Mesangial cell (primary cell): ENCODE measurements around the gene TPPP.

GRCh38 chr5:269303-270545 lies 1.7 kb upstream of the PDCD6 start:
- RAMPAGE, long total RNA, result no peak

GRCh38 chr5:372861-374324 lies 51.9 kb downstream of the AHRR start:
- RAMPAGE, long total RNA, result no peak

DNA sequence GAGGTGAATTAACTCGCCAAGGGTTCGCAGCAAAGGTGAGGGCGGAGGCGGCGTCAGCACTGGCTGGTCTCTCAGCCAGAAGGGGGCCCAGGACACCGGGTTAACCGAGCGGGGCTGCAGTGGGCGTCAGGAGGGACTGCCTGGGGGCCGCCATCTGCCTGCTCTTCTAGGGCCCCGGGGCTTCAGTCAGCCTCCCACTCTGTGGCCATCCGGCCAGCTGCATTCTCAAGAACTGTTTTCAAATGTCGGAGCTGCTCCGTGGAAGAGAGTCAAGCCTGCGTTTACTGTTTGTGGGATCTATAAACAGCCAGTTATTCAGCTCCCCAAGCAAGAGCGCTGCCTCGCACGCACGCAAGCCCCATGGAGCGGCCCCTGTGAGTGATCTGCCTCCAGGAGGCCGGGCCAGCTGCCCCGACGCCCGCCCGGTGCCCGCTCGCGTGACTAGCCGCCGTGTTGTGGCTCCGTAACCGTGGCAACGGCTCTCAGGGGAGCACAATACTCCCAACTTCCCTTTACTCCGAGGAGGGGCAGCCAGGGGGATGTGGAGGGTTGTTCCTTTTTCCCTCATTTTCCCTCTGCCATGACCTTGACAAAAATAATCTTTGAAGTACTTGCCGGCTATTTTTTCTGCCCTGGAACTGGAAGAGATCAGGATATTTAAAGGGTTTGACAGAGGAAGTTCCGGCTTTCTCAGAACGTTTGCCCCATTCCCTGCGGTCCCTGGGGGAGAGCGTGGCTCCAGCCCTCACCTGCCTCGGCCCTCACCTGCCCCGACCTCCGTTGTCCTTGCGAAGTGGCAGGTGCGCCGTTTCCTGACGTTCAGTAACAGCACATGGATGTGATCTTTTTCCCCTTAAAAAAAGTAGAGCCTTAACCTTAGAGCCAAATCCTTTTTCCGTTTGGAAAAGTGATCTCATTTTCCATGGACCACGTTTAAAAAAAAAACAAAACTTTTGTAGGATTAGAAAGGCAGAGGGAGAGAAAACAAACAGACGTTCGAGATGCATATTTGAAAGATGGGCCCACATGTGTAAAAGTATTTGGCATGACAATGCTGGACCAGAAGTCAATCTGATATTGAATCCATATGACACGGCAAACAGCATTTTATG lies 43.0 kb upstream of the EXOC3 start:
- RAMPAGE, long total RNA, result no peak

DNA sequence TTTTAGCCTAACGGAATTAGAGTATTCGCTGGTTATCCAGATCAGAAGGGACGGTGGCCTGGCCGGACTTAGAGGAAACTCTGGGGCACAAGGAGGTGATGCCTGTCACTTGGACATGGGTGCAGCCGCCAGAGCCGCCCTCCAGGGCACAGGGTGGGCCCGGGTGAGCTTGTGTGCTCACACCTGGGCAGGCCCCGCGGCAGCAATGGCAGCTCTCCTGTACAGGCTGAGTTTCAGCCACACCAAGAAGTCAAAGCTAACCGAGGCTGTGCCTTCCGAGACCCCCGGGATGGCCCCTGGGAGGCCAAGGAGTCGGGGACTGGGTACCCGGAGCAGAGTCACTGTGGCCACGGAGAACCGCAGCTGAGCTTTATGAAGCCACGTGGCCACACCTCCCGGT lies 37.4 kb downstream of the EXOC3 start:
- RAMPAGE, long total RNA, result no peak

GRCh38 chr5:520399-520952 lies 3.8 kb downstream of the SLC9A3 start:
- RAMPAGE, long total RNA, result no peak

DNA sequence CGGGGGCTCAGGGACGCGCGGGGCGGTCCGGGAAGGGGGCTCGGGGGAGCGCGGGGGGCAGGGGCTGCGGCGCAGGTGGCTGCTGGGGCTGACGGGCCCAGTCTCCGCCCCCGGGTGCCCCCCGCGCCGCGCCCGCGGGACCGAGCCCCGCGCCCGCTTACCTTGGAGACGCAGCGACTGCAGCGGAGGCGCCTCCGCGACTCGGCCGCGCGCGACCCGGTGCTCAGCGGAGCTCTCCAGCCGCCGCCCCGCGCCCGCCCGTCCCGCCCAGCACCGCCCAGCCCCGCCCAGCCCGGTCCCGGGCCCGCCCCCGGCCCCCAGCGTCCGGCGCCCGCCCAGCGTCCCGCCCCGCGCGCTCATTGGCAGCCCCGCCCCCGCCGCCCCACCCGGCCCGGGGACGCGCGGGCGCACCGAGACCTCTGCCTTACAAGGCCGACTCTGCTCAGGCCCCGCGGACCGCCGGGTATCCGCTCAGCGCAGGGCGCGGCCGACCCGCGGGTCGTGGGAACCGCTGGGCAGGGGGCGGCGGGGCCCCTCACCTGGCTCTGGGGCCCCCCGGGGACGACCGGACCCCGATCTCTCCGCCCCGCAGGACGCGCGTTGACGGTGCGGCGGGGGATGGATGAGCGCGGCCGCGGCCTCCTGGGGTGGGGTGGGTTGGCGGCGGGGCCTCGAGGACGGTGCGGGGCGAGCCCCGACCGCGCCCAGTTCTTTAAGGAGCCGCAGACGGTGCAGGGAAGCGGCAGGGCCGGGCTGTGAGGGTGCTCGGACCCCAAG lies at the start of gene TPPP:
Gene TPPP (minus strand): TSS at position 236 of the 777 bp plus-strand sequence.
- RAMPAGE, long total RNA, result start-site peak on the minus strand centred at position 248 of the sequence, 35 bp wide, 10 reads

DNA sequence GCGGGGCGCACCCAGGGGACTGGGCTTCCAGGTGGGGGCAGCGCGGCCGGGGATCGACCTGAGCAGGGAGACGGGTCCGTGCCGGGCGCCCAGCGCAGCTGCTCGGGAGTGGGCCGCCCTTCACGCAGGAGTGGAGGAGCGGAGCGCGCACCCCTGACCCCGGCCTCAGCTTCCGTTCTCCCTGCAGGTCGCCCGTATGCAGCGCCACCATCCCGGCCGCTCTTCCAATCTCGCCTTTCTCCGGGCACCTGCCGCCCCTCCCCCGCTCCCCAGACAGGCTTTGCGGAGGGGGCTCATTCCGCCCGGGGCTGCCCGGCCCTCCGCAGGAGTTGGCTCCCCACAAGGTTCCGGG lies 718 bp upstream of the TPPP start:
- RAMPAGE, long total RNA, result no peak

- RAMPAGE, long total RNA, result no peak
Measured at GRCh38 chr5:964958-965399, 43.6 kb upstream of the NKD2 start.

DNA sequence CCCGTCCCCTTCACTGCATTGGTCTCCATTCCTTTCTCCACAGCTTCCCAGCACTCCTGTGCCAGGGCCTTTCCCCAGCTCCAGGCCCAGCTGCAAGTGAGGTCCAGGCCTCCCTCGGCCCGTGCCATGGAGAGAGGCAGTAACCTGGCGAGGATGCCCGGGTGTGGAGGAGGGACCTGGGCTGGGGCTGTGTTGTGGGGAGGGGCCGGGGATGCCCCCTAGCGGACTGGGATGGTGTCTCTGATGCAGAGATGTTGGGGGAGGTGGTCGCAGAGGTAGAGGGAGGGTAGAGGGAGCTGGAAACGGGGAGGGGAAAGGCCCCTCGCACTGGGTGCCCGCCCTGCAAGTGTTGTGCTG lies 26.2 kb upstream of the NKD2 start:
- RAMPAGE, long total RNA, result no peak

GRCh38 chr5:1008903-1009287 lies 293 bp downstream of the NKD2 start:
- RAMPAGE, long total RNA, result no peak

- RAMPAGE, long total RNA, result no peak
Measured at GRCh38 chr5:1061317-1061779, 50.5 kb downstream of the SLC12A7 start.

DNA sequence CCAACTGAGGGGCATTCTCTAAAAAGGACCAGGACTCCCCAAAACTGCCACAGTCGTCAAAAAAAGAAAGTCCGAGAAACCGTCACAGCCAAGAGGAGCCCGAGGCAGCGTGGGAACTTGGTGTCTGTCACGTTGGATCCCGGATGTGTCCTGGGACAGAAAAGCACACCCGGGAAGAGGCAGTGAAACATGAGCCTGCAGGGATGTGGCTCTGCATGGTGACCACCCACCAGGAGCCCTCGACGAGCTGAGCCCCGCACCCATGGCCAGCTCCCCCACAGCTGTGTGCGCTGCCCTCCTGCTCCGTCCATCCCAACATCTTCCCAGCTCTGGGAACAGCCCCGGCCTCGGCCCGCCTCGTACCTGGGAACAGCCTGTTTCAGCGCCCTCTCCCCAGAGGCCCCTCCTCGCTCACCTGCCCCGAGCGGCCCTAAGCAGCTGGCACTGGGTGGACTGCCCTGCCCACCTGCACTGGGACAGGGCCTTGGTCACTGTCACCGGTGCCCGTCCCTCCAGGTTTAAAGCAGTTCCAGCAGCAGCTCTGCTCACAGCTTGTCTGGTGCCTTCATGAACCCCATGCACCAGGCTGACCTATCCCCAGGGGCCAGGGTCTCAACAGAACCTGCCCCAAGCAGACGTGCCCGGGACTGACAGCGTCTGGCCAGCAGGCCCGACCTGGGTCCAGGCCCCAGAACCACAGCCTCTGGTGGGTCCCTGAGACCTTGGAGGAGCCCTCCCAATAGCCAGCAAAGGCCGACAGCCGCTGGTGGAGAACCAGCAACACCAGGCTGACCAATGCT lies 10.9 kb downstream of the SLC12A7 start:
- RAMPAGE, long total RNA, result no peak

- RAMPAGE, long total RNA, result no peak
Measured at GRCh38 chr5:1103417-1104371, 8.2 kb downstream of the SLC12A7 start.

DNA sequence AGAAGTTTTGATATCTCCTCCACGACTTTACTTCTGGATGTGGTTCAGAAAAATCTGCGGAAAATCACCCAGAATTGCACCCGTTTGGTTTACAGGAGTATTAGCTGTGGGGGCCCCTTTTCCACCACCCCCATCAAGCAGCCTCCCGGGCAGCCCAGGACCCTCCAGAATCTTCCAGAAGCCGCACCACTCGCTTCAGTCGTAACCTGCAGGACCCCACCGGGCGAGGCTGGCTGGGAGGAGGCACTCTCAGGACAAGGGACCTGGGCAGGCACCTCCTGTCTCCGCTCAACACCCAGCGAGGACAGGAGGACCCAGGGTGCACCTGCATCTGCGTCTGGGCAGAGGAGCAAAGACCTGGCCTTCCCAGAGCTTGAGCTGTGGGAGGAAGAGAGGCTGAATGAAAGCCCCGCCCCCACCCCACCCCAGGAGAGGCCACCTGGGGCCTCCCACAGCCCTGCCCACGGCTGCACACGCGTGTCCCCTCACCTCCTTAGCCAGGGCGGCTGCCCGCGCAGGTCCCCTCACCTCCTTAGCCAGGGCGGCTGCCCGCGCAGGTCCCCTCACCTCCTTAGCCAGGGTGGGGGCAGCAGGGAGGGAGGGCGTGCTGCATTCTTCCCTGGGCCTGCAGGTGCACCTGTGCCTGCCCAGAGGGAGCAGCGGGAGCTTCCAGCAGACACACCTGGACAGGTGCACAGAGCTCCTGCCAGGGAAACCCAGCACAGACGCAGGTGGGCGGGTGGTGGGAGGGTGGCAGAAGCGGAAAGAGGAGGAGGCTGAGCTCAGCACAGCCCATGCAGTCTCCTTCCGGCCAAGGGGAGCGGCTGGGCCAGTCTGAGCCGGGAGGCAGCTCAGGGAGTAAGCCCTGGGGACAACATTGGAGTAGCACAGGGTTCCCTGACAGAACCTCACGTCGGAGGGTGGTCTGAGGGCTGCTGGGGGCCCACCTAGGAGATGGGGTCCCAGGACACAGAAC lies 18.5 kb upstream of the SLC12A7 start:
- RAMPAGE, long total RNA, result no peak

DNA sequence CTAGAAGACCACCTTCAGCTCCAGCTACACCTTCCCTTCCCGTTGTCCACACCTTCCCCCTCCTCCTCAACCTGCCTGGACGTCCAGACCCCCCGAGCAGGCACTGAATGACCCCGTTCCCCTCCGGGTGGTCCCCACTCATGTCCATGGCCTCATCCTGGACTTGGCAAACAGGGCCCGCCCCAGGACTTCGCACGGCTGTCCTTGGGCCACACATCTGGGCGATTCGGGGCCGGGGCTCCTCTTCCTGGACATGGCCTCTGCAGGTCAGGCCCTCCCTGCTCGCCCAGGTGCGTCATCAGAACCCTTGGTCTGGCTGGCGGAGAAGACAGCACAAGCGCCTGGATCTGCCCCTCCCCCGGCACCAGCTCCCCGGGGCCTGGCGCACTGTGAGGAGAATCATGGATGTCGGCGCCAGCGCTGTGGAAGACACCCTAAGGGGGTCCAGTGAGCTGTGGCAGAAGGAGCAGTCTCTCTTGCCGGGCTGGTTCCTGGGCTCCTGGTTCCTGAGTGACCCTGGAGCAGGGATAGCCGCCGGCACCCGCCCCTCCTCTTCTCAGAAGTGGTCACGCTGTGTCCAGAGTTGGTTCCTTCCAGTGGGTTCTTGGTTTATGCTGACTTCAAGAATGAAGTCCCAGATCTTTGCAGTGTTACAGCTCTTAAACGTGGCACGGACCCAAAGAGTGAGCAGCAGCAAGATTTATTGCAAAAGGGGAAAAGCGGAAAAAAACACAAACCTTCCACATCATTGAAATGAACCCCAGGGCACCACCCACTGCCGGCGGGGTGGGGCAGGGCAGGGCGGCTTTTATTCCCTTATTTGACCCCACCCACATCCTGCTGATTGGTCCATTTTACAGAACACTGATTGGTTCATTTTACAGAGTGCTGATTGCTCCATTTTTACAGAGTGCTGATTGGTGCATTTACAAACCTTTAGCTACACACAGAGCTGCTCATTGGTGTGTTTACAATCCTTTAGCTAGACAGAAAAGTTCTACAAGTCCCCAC lies 25.9 kb upstream of the SLC12A7 start:
- RAMPAGE, long total RNA, result no peak

DNA sequence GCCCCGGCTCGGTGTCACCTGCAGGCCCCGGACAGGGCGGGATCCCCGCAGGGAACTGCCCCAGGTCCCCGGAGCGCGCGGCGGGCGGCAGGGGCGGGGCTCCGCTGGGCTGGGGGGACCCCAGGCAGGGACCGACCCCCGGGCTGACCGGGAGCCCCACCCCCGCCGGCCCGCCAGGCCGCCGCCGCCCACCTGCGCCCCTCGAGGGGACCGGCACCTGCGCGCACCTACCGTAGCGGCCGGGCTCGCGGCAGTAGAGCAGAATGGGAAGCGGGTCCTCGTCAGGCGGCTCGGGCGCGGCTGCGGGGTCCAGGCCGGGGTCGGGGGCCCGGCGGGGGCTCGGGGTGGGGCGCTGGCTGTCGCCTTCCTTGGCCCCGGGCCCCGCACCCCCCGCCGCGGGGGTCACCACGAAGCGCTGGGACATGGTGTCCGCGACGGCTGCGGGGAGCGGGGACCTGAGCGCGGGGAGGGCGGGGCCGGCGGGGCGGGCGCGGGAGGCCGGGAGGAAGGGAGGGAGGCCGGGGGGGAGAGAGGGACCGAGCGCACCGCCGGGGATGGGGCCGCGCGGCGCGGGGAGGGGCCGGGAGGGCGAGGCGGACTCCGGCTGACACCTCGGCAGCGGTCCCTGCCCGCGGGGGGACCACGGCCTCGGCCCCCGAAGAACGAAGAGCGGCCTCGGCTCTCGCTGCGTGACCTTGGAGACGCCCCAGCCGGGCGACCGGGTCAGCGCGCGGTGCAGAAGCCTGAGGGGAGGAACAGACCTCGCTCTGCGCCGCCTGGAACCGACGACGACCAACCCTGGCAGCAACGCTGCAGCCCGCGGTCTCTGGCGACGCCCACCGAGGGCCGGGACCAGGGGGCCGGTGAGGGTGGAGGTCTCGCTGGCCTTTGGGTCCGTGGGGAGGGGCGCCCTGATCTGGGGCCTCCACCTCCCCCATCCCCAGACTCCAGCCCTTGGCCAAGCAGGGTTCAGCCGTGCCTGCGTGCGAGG lies 43.9 kb upstream of the SLC12A7 start:
- RAMPAGE, long total RNA, result no peak

DNA sequence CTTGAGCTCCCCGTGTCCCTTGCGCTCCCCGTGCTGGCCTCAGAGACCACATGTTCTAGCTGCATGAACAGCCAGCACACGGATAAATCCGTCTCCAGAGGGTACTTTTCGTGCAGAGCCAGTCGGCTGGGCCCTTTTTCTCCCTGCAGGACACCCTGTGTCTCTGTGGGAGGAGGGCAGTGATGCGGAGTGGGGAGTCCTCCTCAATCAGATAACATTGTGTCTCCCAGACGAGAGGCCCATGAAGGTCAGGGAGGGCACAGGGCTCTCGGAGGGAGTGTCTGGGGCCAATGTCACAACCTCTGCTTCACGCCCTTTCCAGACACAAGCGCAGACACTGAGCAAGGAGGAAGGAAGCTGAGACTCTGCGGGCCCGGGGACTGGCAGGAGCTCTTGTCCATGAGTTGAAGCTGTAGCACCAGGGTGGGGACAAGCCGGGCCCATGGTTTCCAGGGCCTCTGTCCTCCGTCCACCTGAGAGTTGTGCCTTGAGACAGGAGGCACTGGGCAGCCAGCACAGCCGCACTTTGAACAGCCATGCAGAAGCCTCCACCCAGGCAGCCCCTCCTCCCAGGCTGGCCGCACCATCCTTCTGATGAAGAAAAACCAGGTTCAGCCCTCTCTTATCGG lies 36.4 kb upstream of the SLC6A19 start:
- RAMPAGE, long total RNA, result no peak

GRCh38 chr5:1173038-1173244 lies 28.5 kb upstream of the SLC6A19 start:
- RAMPAGE, long total RNA, result no peak

- RAMPAGE, long total RNA, result no peak
Measured at GRCh38 chr5:1318193-1318725, 23.4 kb upstream of the TERT start.

- RAMPAGE, long total RNA, result no peak
Measured at GRCh38 chr5:1473704-1474153, 28.5 kb upstream of the SLC6A3 start.